H7 (cell line): ENCODE results near the gene OR2K2.

GRCh38 chr9:110125145-110126078 lies 82.5 kb downstream of the C9orf152 start:
- RAMPAGE, long total RNA, result no peak

- RAMPAGE, long total RNA, result no peak
Observed at GRCh38 chr9:110126142-110127154, 81.5 kb downstream of the C9orf152 start.

DNA sequence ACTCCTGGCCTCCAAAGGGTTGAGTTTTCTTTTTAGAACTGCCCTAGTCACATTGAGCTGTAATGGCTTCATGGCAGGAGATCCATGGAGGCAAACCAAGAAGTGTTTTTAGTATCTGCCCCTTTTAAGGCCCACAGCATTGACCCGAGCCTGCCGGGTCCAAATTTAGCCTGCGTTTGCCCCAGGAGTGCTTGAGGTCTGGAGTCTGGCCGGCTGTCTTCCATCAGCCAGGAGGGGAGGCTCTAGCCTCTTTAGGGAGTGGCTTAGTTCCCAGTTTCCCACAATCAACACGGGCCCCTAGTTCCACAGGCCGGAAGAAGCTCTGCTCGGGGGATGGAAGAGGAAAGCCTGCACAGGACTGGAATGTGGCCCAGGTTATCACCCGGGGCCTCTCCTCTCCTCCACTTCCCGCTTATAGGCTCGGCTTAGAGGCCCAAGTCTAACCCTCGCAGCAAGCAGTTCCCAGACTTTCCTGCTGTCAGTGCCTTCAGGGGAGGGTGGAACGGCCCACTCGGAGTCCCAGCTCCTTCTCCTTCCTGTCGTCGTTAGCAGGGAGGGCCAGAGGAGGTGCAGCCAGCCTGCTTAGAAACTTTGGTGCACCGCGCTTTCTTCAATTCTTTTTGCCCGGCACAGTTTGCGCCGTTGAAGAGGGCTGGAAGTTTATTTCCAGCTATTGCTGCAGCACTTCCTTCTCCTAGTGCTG lies 80.7 kb downstream of the C9orf152 start:
- RAMPAGE, long total RNA, result no peak

- RAMPAGE, long total RNA, result no peak
Observed at GRCh38 chr9:110441824-110442562, 104.3 kb upstream of the TXNDC8 start.

DNA sequence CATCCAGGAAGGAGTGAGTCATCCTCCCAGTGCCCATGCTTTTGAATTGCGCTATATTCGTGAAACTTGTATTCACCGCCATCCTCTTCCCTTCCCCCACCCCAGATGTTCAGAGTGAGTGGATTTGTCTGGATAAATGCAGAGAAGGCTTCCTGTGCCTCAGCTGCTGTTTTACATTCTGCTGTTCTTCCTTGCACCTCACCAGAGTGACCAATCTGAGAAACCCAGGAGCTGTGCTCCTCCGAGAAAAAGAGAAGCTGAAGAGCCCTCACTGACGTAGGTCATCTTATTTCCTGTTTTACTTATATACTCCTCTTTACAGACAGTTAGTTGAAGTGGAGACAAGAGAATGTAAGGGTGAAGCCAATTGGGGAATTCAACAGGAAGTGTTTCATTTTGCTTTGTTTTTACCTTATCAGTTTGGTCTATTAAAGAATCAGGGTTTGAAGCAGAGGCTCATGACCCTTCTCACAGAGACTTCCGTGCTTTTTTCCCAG lies 24.7 kb upstream of the SVEP1 start:
- RAMPAGE, long total RNA, result no peak

GRCh38 chr9:110650838-110651309 lies 17.7 kb upstream of the MUSK start:
- RAMPAGE, long total RNA, result no peak

DNA sequence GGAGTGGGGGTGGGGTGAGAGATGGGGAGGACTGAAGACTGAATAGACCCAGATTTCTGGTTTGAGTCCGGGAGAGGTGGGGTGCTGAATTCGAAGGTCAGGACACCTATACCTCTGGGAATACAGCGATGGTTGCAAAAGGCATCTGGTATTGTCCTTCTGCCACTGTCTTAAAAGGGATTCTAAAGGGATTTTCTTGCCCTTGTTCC lies 227 bp upstream of the MUSK start:
- RAMPAGE, long total RNA, result no peak

DNA sequence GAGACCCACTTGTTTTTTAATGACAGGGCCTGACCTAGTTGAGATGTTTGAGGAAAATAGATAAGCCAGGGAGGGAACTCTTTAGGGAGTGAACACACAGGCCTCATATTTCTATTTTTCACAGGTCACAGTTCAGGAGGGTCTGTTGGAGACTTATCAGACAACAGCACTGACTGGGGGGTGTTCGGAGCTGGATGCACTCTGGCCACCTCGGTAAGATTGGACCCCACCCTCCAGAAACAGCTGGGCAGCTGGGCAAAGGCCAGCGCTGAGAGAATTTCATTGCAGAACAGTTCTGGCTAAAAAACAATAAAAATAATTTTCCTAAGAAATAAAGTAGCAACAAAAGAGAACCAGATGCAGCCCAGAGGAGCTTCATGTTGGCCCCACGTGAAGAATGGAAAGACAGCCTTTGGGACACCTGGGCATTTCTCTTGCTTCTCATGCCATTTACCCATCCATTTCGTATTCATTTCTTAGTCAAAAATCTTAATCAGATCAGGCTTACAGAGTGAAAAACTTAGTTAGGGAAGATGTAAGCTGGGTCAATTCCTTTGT lies 142.7 kb downstream of the LPAR1 start:
- RAMPAGE, long total RNA, result no peak

GRCh38 chr9:110926742-110927254 lies 111.5 kb downstream of the LPAR1 start:
- RAMPAGE, long total RNA, result no peak

- RAMPAGE, long total RNA, result no peak
Observed at GRCh38 chr9:111026197-111026895, 11.9 kb downstream of the LPAR1 start.

GRCh38 chr9:111330132-111330425 lies at the start of gene OR2K2:
Gene OR2K2, minus strand, starts transcription at chr9:111330224.
- RAMPAGE, long total RNA, result no peak

DNA sequence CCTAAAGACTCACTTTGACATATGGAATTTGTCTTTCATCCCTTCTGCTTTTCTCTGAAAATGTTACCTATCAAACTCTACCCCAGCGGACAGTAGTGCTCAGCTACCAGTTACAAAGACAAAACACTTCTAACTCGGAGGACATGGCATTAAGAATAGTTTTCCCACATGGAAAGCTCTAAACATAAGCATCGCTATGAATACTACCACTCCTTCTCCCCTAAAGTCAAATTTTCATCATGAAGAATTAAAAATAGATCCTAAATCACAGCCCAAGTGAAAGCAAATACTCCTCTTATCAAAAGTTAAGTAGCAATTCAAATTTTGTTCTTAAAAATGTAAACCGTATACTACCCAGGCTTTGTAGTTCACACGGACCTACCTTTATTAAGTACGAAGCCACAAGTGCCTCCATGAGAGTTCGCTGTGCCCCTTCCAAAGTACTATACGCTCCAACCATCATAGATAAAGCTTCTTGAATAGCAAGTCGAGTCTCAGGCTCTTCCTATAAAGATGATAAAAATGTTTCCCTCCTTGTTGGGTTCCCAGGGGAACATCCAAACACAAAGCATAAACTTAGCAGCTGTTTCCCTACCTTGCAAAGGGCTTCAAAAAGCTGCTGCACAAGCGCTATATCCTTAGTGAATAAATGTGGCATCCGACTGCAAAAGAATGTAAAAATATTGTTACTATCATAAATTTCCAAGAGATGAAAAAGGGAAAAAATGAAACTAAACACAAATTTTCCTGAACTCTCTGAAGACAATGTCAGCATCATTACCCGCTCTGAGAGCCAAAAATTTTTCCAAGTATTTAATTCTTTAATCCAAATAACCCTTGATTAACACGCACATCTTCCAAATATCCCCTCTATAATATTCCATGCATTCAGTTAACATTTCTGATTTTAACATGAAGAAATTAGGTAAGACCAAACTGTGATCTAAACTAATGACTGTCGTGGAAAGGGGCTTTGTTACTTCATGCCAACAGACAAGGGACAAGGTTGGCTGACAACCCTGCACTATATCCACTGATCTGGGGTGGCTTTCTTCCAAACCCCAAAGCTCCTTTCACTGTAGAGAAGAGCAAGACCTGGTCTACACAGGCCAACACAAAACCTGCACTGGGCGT lies 62.3 kb downstream of the ECPAS start:
- RAMPAGE, long total RNA, result no peak

DNA sequence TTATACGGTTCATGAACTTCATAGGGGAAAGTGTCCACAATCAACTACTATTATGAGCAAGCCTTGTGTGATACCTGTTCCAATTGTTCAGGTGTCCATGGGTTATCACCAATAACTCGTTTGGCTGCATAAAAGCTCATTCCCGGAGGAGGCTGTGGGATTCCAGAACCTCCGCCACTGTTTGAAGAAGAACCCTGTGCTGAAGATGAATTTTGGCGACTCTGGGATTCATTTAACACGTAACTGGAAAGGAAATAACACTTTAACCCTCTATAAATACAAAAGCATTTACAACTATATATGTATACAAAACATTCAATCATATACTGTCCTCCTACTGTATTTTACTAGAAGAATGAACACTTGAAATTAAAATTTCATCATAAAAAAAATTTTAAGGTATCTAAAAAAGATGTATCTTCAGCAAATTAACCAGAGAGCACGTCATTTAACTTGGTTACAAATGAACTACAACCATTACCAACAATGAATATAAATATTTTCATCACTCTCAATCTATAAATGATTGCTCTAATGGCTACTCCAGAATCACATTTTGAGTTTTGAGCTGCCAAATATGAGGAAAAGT lies 47.2 kb downstream of the ECPAS start:
- RAMPAGE, long total RNA, result no peak

GRCh38 chr9:111597904-111598603 lies 1.4 kb downstream of the PTGR1 start:
- RAMPAGE, long total RNA, result no peak

DNA sequence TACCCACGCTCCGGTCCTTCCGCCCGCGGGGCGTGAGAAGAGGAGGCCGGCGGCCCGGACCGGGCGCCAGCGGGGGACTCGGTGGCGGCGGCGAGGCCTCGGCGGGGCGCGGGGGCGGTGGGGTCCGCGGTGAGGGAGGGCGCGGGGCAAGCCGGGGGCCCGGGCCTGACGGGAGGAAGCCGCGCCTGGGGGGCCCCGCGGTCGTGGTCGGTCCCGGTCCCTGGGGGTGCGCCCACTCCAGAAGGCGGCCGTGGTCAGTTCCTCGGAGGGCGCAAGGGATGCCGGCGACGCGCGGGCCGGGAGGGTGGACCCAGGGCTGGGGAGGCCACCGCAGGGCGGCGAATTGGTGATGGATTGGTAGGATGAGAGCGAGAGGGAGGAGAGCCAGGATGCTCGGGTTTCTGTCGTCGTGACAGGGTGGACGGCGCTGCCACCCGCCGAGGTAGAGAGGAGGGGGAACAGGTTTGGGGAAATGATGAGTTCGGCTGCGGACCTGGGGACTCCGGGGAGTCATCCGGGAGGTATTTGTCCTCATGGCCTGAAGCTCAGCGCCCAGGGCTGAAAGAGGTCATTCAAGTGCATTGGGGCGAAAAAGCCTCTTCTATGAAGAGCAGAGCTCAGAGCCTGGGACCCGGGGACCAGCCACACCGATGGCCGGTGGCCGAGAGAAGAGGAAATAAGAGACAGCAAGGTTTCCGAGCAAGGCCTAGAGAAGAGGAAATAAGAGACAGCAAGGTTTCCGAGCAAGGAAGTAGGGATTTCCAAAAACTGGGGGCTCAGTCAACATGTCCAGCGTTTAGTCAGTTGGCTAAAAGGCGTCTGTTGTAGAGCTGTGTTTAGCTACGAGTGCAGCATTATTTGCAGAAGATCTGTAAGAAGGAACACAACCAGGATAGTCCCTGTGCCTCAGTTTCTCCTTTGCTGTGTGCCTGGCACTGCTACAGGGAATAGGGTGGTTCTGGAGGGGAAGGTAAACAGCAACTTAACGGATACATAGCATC lies 625 bp downstream of the GNG10 start:
- RAMPAGE, long total RNA, result no peak

DNA sequence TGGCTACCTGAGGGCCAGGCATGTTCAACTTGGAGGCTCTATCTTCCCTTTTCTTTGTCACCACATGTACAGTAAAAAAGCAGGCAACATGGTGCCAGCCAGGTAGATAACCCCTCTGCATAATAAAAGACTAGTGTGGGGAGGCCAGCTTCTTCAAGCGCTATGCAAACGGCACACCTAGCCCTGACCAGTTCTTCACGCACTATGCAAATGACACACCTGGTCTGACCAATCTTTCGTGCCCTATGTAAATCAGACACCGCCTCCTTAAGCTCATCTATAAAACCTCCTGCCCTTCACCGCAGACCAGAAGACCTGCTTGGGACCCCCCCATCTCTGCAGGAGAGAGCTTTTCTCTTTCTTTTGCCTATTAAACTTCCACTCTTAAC lies 28.2 kb upstream of the UGCG start:
- RAMPAGE, long total RNA, result no peak

DNA sequence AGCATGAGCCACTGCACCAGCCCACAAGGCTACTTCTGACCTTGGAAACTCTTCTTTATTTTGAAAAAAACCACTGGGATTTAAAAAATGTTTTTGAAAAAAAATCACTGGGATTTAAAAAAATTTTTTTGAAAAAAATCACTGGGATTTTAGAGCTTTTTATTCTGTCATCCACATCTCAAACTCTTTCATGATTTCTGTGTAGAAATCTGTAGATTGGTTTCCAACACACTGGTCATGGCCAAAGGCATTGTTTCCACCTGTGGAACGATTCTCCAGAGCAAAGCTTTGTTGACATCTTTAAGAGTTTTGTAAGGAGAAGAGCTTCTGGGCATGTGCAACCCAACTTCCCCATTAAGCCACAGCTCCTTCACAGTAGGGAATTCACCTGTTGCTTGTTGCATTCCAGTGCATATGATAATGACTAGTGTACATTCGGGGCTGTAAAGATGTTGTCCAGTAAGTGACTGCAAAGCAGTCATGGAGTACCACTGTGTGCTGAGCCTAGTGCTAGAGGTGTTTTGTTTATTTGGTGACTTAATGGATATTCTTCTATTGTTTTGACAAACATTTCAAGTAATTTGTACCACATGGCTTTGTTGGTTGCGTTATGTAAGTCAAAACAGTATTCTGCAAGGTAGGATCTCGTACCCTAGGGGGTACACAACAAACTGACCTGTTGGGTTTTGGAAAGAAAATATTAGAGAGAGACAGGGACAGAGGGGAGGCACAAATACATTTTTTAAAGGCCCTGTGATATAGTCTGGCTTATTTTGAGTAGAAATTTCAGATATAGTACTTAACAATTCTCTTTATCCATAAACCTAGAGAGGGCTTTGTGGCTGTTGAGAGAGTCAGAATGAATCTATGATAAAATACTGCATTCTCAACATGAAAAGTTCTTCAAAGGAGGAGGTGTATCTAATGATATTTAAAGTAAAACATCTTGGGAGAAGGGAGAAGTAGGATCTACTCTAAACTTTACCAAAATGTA lies 12.9 kb downstream of the UGCG start:
- RAMPAGE, long total RNA, result no peak

GRCh38 chr9:112025992-112026325 lies 129.3 kb downstream of the UGCG start:
- RAMPAGE, long total RNA, result no peak

DNA sequence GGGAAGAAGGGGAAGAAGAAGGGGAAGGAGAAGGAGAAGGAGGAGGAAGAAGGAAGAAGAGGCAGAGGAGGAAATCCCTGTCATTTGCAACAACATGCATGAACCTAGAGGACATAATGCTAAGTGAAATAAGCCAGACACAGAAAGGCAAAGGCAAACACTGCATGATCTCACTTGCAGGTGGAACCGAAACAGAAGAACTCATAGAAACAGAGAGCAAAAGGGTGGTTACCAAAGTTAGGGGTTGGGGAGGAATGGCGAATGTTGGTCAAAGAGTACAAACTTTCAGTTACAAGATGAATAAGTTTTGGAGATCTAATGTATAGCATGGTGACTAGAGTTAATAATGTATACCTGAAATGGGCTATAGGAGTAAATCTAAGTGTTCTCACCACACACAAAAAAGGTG lies 135.5 kb downstream of the UGCG start:
- RAMPAGE, long total RNA, result no peak

DNA sequence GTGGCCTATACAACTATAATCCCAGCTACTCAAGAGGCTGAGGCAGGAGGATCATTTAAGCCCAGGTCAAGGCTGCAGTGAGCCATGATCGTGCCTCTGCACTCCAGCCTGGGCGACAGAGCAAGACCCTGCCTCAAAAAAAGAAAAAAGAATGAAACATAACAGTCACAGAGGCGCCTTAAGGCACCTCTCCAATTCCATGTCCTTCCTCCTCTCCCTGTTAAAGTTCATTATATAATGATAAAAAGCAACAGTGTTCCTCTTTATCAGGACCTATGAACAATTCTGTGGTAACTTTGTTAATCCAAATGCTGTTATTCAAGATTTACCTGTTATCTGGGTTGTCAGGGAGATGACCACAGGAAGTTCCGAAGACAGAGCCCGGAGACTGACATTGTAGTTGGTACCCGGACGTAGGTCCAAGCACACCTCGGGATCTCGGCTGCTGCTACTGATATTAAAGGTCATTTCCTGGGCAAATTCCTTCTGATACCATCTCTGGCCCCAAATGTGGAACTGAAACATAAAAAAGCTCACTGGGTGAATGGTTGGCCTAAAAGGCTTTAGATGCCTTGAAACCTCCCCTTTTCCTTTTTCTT lies 96.8 kb downstream of the SUSD1 start:
- RAMPAGE, long total RNA, result no peak